Heart left ventricle (tissue), 7 donors: ENCODE measurements around a stretch of chr3.

DNA sequence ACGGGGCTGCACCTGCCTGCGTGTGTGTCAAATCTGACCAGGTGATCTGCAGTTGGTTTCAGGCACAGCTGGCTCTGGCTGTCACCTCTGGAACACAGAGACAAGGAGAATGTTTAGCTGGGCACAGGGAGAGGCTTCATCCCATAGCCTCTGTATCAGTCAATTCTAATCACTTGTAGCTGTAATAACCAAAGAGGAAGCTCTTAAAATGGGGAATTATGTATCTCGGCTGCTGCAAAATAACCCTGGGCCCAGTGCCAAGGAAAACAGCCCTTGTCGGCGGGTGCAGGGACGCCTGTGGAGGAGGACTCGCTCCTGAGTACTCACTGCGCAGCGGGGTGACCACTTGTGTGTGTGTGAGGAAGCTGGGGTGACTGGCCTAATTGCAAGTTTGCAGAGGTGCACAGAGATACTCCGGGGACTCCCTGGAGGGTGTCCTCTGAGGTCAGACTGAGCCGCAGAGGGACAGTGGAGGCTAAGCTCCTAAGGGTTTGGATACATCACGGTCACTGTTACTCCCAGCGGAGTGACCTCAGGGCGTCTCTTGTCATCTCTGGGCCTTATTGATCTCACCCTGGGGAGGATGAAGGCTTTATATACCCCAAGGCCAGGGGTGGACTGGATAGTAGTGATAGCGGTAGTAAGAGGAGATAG is 37.1 kb downstream of the SLC6A6 start:
- PRO-cap, 6 experiments = no peak in any of the 6 experiments
- RAMPAGE, long total RNA, 2 experiments = no peak in any of the 2 experiments
- RRBS = no CpG with 5 or more reads among the region's 15 CpGs

- PRO-cap, 6 experiments = no peak in any of the 6 experiments
- RAMPAGE, long total RNA, 2 experiments = no peak in any of the 2 experiments
- RRBS = no CpG with 5 or more reads among the region's 10 CpGs
These were observed 38.0 kb downstream of the SLC6A6 start for GRCh38 chr3:14440134-14441005.

- PRO-cap, 6 experiments = peak in 1 of 6 experiments; most common plus-strand start chr3:14453351 (in 1); most common minus-strand start chr3:14453037 (in 1)
- RAMPAGE, long total RNA, 2 experiments = no peak in any of the 2 experiments
- RRBS = no CpG with 5 or more reads among the region's 26 CpGs
These were observed 50.4 kb downstream of the SLC6A6 start for GRCh38 chr3:14452652-14453429.

GRCh38 chr3:14464860-14465443 is 62.5 kb downstream of the SLC6A6 start:
- PRO-cap, 6 experiments = no peak in any of the 6 experiments
- RAMPAGE, long total RNA, 2 experiments = no peak in any of the 2 experiments
- RRBS = no CpG with 5 or more reads among the region's 11 CpGs

GRCh38 chr3:14471681-14472633 is 68.2 kb downstream of the GRIP2 start:
- PRO-cap, 6 experiments = no peak in any of the 6 experiments
- RAMPAGE, long total RNA, 2 experiments = no peak in any of the 2 experiments
- RRBS = no CpG with 5 or more reads among the region's 17 CpGs

GRCh38 chr3:14472634-14473908 is 67.1 kb downstream of the GRIP2 start:
- PRO-cap, 6 experiments = no peak in any of the 6 experiments
- RAMPAGE, long total RNA, 2 experiments = no peak in any of the 2 experiments
- RRBS = no CpG with 5 or more reads among the region's 26 CpGs

DNA sequence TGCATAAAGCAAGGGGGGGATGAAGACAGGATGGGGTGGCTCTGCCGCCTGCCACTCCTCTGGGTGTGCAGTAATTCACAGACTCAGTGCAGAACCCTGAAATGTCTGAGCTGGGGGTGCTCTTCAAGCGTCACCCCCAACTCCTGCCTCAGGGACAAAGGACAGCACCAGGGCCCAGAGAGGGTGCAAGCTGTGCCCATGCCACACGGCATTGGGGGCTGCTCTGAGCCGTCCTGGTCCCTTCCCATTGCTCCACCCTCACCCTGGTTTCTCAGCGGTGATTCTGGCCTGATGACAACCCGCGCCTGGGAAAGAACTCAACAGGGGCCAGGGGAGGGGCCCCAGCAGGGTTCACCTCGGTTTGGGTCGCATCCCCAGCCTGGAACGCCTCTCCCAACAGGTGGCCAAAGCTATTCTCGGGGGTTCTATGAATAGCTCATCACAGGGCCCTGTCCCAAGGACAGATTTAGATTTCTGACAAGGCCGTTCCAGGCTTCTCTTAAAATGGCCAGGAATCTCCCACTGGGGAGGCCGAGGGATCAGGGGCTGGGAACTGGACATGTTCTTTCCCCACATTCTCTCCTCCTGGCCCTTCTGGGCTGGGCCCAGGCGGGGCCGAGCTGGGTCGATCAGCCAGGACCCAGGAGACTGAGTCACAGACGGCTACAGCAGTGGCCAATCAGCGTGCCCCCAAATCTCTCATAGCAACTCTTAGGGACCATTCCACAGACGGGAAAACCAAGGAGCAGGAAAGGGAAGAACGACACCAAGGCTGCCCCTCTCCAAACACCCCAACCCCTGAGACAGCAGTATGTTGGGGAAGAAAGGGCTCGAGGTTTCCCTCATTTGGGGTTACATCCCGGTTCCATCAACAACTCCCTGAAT is 17.9 kb downstream of the GRIP2 start:
- PRO-cap, 6 experiments = peak in 5 of 6 experiments; most common plus-strand start position 502 of the sequence (in 1); most common minus-strand start position 285 of the sequence (in 5)
- RAMPAGE, long total RNA, 2 experiments = no peak in any of the 2 experiments
- RRBS = no CpG with 5 or more reads among the region's 22 CpGs

DNA sequence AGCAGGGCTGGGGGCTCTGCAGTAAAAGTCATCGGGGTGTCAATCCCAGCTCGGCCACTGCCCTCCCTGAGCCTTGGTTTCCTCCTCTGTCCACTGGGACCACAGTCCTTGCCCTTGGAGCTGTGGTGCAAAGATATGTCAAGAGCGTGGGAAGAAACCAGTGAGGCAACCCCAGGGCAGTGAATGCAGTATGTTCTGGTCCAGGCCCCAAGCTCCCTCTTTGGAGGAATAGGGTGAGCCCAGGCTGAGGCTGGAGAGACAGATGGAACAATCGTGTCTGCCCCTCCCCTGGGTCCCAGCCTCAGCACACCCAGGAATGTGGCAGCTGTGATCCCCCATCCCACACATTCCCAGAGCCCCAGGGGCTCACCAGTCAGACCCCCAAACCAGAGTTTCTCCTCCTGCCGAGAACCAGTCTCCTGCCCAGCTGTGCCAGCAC is 717 bp downstream of the GRIP2 start:
- PRO-cap, 6 experiments = peak in 2 of 6 experiments; most common plus-strand start position 188 of the sequence (in 2); most common minus-strand start position 88 of the sequence (in 1)
- RAMPAGE, long total RNA, 2 experiments = no peak in any of the 2 experiments
- RRBS = no CpG with 5 or more reads among the region's 5 CpGs

- PRO-cap, 6 experiments = peak in 6 of 6 experiments; most common plus-strand start chr3:14948632 (in 5)
- RAMPAGE, long total RNA, 2 experiments = start-site peak on the plus strand in 1 of 2 experiments, at chr3:14948604-14948629 at its widest, 6 reads per replicate
- RRBS = 1% methylated on average over 5 of the region's 40 CpGs
These were observed 1.2 kb downstream of the NR2C2 start for GRCh38 chr3:14948503-14949084.

DNA sequence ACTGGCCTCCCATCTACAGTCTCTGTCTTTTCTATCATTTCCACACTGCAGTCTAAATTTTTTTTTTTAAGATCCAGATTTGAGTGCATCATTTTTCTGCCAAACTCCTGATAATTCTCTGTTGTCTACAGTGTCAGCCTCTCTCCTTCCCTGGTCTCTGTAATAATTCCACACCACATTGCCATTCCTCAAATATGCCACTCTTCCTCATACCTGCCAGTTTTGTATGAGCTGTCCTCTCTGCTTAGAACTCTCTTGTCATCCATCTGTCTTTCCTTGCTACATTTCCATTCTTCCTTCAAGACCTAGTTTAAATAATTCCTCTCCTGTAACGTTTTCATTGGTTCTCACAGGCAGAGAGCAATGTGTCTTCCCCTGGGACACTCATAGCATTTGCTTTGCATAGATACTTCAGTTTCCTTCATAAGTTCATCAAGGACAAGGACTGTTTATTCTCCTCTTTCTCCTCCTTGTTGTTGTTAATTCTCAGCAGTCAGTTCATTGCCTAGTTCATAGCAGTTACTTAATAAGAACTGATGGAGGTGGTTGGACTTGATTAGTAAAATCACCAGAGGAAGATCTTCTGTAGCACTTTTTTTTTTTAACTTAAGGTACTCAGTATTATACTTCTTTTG is 10.5 kb downstream of the NR2C2 start:
- PRO-cap, 6 experiments = no peak in any of the 6 experiments
- RAMPAGE, long total RNA, 2 experiments = no peak in any of the 2 experiments
- RRBS = no CpG with 5 or more reads among the region's 1 CpG

DNA sequence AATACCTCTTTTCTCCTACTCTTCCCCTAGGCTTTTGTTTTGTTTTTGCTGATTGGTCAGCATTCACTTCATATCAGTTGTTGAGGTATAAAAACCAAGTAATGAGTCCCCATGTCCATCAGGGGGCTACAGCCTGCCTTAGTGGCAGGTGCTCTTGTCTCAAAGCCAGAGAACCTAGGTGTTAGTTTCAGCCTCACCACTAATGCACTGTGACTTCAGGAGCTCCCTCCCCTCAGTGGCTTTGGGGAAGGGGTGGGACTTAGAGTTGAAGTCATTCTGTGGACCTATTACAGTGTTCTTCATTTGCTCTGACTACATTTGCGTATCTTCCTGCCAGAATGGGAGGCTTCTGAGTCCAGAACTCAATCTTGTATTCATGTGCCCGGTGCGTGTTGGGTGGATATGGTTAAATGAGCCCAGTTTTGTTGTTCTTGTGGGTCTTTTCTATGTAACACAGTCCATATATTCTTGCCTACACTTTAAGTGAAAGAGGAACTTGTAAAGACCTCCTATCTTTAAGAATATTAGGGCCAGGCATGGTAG is 41.7 kb downstream of the NR2C2 start:
- PRO-cap, 6 experiments = no peak in any of the 6 experiments
- RAMPAGE, long total RNA, 2 experiments = no peak in any of the 2 experiments
- RRBS = no CpG with 5 or more reads among the region's 3 CpGs

DNA sequence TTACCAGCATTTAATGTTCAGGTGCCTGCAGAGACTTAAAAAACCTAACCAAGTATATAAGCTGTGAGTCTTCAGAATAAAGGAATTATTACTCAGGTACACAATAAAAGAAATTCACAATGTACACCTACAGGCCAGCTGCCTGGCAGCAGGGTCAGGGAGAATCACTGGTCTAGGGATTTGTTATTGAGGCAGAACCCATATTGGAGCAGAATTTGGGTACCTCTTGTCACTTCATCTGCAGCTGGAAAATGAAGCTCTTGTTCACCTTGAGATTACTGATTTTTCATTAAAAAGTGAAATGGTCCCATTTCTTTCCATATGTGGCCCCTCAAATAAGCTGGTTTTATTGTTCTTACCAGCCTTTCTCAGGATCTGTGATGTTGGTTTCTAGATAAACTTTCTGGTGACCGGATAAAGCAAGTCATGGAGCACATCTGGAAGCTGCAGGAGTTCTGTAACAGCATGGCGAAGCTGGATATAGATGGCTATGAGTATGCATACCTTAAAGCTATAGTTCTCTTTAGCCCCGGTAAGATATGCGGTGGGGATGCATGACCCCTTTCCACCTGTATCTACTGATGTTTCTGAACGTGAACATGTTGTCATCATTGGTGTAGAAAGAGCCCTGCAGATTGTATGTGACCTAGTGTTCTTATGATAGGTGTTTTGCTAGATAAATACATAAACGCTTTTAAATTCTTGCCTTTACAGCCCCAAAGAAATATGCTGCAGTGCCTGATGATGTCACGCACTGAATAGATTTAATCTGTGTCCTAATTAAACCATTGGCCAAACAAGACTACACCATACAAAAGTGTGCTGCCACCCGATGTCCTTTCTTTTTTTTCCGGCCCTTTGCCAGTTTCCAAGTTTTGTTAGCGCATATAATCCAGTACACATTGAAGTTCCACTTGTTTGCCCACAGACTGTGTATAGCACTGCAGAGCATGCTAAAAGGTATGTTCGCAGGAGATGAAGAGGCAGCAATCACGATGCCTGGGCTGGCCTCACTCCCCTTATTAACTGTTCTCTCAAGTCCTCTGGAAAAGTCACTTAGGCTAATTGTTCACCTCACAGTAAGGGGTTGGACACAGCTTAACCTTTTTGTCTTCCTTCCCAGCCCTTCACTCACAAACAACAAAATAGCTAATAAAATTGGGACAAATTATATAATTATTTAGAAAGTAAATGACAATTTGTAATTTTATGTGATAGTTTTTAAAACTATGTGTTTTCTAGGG is 27.1 kb downstream of the MRPS25 start:
- PRO-cap, 6 experiments = peak in 1 of 6 experiments; most common minus-strand start position 873 of the sequence (in 1)
- RAMPAGE, long total RNA, 2 experiments = no peak in any of the 2 experiments
- RRBS = 97% methylated on average over 2 of the region's 12 CpGs

GRCh38 chr3:15052162-15052662 is 12.9 kb downstream of the MRPS25 start:
- PRO-cap, 6 experiments = peak in 1 of 6 experiments; most common plus-strand start chr3:15052492 (in 1)
- RAMPAGE, long total RNA, 2 experiments = no peak in any of the 2 experiments
- RRBS = no CpG with 5 or more reads among the region's 9 CpGs

DNA sequence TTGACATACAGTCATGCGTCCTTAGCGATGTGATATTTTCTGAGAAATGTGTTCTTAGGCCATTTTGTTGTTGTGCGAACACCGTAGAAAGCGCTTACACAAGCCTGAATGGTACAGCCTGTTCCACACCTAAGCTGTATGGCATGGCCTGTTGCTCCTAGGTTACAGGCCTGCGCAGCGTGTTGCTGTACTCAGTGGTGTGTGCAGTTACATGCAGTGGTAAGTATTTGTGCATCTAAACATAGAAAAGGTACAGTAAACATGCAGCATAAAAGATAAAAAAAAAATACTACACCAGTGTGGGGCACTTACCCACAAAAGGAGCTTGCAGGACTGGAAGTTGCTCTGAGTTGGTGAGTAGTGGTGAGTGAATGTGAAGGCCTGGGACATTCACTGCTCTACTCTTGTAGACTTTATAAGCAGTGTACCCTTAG is 993 bp downstream of the CAPN7 start:
- PRO-cap, 6 experiments = peak in 1 of 6 experiments; most common minus-strand start position 110 of the sequence (in 1)
- RAMPAGE, long total RNA, 2 experiments = no peak in any of the 2 experiments
- RRBS = no CpG with 5 or more reads among the region's 7 CpGs

GRCh38 chr3:15256605-15257590 is 50.9 kb downstream of the CAPN7 start:
- PRO-cap, 6 experiments = no peak in any of the 6 experiments
- RAMPAGE, long total RNA, 2 experiments = no peak in any of the 2 experiments
- RRBS = no CpG with 5 or more reads among the region's 10 CpGs

- PRO-cap, 6 experiments = no peak in any of the 6 experiments
- RAMPAGE, long total RNA, 2 experiments = no peak in any of the 2 experiments
- RRBS = no CpG with 5 or more reads among the region's 11 CpGs
These were observed 53.0 kb downstream of the CAPN7 start for GRCh38 chr3:15258602-15259821.

DNA sequence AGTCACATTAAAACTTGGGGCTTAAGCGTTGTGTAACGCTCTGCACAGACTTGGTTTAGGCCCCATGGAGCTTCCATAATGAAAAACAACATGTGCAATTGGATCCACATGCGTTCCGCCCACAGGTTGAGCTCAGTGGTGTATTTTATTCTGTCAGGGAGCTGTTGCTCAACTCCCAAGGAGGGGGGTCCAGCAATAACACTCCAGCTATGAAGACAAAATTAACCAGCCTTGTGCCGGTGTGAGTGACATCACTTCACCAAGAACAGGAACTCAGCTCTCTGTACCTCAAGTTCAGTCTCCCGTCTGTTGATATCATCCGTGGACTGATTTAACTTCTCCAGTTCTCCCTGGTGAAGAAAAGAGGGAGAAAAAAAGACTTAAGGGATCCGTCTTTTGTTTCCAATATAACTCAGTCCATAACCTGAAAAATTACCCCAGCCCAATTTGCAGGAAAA is 2.1 kb downstream of the SH3BP5 start:
- PRO-cap, 6 experiments = peak in 1 of 6 experiments; most common plus-strand start position 297 of the sequence (in 1); most common minus-strand start position 80 of the sequence (in 1)
- RAMPAGE, long total RNA, 2 experiments = no peak in any of the 2 experiments
- RRBS = no CpG with 5 or more reads among the region's 8 CpGs

DNA sequence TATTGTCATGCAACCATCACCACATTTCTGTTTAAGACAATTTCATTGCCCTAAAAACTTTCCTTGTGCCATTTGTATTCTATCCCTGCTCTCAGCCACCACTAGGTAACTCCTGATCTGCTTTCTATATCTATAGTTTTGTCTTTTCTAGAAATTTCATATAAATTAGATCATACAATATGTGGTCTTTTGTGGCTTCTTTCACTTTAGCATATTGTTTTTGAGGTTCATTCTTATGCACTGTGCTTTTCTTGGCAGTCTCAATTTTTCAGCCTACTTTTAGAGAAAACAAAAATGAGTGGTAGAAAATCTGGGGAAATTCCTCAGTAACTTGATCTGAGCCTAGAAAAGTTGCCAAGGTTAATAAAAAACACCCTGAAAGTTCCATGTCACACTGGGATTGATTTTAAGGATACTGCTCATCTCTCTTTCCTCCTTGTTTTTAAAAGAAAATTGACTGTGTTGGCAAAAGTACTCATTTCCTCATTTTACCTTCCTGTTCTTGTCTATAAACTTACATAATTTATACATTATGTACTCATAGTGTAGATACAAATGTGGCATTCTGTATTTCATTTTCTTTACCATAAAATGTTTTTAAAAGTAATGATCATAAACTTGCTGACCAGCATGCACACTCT is 28.4 kb upstream of the SH3BP5 start:
- PRO-cap, 6 experiments = no peak in any of the 6 experiments
- RAMPAGE, long total RNA, 2 experiments = no peak in any of the 2 experiments

DNA sequence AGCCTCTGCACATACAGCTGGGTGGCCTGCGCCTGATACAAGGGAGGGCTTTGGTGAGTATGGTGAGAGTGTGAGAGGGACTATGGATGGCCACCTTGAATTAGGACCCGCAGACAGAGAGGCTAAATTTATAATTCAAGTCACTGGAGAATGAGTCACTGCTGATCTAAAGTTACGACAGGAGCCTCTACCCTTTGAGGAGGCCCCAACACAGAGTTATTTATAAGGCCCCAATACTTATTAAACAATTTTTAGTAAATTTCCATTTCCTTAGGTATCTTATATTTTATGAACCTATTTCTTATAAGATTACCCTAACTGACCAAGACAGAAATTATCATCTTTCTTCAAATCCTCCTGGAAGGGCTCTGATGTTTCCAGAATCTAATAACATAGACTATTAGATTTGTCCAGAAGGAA is 2.6 kb upstream of the COLQ start:
- PRO-cap, 6 experiments = peak in 2 of 6 experiments; most common minus-strand start position 102 of the sequence (in 2)
- RAMPAGE, long total RNA, 2 experiments = no peak in any of the 2 experiments
- RRBS = no CpG with 5 or more reads among the region's 3 CpGs

DNA sequence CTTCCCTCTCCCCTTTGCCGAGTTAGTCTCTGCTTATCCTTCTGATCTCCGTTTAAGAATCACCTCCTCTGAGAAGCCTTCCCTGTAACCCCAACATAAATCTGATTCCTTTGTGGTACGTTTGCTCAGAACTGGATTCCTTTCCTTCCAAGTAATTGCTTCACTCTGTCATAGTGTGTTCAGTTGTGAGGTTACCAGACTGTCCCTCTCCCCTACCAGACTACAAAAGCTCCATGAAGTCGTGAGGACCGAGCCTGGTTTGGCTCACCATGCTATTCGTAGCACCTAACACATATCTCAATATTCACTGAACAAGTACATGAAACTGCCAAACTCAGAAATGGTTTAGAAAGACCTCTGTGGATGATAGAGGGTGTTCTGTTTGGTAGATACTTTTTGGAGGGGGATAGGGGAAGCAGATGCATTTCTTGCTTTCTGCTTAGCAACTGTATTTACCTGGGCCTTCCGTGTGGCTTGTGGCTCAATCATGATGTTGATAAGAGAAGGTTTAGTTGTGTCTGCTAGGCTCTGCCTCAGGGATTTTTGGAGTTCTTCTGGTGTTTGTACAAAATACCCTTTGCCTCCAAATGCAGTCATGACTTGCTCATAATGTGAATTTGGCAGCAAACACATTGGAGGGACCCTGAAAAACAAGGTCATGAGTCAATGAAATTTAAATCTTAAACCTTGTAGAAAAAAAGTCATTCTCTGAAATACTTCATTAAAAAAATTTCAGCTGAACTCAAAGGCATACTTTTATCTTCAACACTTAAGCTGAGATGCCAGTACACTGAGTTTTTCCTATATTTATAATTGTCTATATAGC is 38.3 kb downstream of the HACL1 start:
- PRO-cap, 6 experiments = no peak in any of the 6 experiments
- RAMPAGE, long total RNA, 2 experiments = no peak in any of the 2 experiments
- RRBS = no CpG with 5 or more reads among the region's 7 CpGs